AG04449 (cell line): ENCODE measurements around a stretch of chr2.

GRCh38 chr2:241891831-241892331 lies 8.4 kb downstream of the FAM240C start:
- RRBS: 61% methylated on average over 1 of the region's 8 CpGs

- RRBS: no CpG with 5 or more reads among the region's 1 CpG
These were observed 28.3 kb upstream of the FAM240C start for GRCh38 chr2:241928593-241929002.

GRCh38 chr2:241936778-241936977 lies 36.4 kb upstream of the FAM240C start:
- RRBS: no CpG with 5 or more reads among the region's 18 CpGs

DNA sequence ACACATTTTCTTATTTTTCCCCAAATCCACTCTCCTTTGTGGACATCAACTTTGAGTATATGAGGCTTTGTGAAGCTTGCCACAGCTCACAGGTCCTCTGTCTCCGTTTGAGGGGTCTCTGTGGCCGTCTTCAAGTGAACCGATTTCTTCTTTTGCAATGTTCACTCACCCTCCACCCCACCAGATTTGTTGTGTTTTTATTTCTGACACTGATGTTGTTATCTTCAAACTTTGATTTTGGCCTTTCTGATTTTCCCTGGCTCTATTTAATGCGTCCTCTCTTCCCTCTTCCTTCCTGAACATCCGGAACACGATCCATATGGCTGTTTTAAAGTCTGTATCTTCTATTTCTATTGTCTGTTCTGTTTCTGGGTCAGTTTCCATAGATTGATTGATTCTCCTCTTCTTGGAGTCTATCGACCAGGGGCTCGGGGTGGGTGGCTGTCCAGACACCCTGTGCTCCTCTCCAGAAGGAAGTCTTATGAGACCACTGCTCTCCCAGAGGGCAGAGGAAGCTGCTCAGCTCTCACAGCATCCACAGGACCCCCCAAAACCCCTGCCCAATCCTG lies 97.4 kb upstream of the FAM240C start:
- RRBS: no CpG with 5 or more reads among the region's 8 CpGs

- RRBS: no CpG with 5 or more reads among the region's 7 CpGs
These were observed 185.9 kb upstream of the FAM240C start for GRCh38 chr2:242085802-242086838.